Kidney epithelial cell (primary cell): ENCODE measurements around a stretch of chr13.

- RAMPAGE, long total RNA = no peak
- RRBS = no CpG with 5 or more reads among the region's 27 CpGs
These were observed 34.9 kb downstream of the CLDN10 start for GRCh38 chr13:95587235-95588034.

GRCh38 chr13:95633058-95633617, 11.4 kb downstream of the DZIP1 start:
- RAMPAGE, long total RNA = no peak
- RRBS = no CpG with 5 or more reads among the region's 6 CpGs

DNA sequence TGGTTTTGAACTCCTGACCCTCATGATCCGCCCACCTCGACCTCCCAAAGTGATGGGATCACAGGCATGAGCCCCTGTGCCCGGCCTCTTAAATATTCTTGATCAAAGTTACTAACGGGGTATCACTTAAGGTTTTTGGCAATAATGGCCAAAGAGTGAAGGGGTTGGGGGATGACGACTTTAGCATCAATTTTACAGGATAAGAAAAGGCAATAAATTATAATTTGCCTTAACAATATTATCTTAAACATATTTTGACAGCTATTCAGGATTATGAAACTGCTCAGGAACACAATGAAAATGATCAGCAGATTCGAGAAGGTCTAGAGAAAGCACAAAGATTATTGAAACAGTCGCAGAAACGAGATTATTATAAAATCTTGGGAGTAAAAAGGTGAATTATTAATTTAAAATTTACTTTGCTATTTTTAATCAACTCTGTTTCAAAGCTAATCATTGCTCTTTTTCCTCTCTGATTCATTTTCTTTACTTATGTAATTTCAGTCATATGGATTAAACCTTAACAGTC, 108.8 kb downstream of the DNAJC3 start:
- RAMPAGE, long total RNA = no peak
- RRBS = no CpG with 5 or more reads among the region's 8 CpGs

- RAMPAGE, long total RNA = no peak
- RRBS = under 1% methylated on average over 65 of the region's 112 CpGs
These were observed 537 bp downstream of the HS6ST3 start for GRCh38 chr13:96090281-96091006.

DNA sequence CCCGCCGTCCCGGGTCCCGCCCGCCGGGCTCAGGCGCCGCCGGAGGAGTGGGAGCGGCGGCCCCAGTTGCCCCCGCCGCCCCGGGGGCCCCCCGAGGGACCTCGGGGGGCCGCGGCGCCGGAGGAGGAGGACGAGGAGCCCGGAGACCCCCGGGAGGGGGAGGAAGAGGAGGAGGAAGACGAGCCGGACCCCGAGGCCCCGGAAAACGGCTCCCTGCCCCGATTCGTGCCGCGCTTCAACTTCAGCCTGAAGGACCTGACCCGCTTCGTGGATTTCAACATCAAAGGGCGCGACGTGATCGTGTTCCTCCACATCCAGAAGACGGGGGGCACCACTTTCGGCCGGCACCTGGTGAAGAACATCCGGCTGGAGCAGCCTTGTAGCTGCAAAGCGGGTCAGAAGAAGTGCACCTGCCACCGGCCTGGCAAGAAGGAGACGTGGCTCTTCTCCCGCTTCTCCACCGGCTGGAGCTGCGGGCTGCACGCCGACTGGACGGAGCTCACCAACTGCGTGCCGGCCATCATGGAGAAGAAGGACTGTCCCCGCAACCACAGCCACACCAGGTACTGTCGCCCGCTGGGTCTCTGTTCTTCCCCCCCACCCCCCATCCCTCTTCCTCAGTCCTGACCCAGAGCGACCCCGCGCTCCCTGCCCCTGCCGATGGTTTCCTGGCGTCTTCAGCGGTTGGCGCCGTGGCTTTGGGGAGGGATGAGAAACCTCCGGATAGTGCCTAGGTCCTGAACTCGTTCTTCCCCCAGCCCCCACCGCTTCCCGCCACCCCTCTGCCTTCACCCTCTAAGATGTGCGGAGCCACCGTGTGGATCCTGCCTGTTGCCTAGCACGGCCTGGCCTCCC, 1.3 kb downstream of the HS6ST3 start:
- RAMPAGE, long total RNA = no peak
- RRBS = 1% methylated on average over 20 of the region's 71 CpGs

GRCh38 chr13:96218509-96218890, 128.6 kb downstream of the HS6ST3 start:
- RAMPAGE, long total RNA = no peak
- RRBS = no CpG with 5 or more reads among the region's 4 CpGs

GRCh38 chr13:97165772-97166381, 56.3 kb upstream of the MBNL2 start:
- RAMPAGE, long total RNA = no peak

GRCh38 chr13:97338374-97339085, 95.4 kb upstream of the RAP2A start:
- RAMPAGE, long total RNA = no peak
- RRBS = no CpG with 5 or more reads among the region's 18 CpGs

GRCh38 chr13:97367457-97368021, 66.4 kb upstream of the RAP2A start:
- RAMPAGE, long total RNA = no peak
- RRBS = no CpG with 5 or more reads among the region's 10 CpGs

- RAMPAGE, long total RNA = no peak
- RRBS = no CpG with 5 or more reads among the region's 15 CpGs
These were observed 4.9 kb downstream of the RNF113B start for GRCh38 chr13:98171957-98172716.

GRCh38 chr13:98252771-98253175, 75.7 kb upstream of the RNF113B start:
- RAMPAGE, long total RNA = no peak
- RRBS = no CpG with 5 or more reads among the region's 5 CpGs

- RAMPAGE, long total RNA = no peak
- RRBS = no CpG with 5 or more reads among the region's 9 CpGs
These were observed 109.0 kb upstream of the RNF113B start for GRCh38 chr13:98285928-98286524.

GRCh38 chr13:98301716-98302282, 124.7 kb upstream of the RNF113B start:
- RAMPAGE, long total RNA = no peak
- RRBS = no CpG with 5 or more reads among the region's 8 CpGs

DNA sequence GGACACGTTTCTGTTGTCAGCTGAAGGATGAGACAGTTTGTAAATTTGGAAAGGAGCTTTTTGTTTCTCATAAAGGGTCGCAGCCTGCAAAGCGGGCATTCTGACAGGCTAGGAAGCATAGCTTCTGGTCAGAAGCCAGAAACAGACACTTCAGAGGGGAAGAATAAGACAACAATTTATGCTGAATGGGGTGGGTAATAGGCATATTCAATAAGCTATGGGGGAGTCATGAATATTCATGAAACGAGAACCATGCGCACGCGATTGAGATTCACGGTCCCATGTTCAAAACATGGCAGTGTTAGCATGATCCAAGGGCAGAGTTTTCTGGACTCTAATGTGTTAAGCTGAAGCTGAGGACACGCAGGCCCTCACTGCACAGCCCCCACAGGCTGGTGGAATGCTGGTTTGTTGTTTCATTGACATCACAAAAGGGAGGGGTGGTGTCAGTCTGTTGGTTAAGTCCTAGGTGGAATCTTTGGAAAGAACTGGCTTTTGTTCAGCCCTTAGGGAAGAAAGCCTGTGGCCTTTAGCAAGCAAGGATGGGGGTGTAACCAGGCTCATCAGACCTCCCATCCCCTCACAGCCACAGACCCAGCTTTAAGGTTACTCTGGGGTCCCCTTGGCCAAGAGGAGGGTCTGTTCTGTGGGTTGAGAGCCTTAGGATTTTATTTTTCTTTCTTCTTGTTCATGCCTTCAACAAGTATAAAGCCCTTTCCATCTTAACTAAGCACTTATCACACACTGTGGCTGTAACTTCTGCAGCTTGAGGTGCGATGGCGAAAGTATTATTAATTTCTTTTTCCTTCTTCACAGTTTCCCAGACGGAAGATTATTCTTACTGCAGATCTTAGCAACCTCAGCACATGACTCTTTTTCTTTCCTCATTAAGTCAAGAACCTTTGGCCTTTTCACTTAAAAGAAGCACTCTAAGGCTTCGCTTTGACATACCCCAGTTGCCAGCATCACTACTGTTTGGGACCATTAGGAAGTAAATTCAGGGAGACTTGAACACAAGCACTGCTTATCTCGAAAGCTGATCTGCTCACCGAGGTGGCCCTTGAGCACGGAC, 151.0 kb upstream of the RNF113B start:
- RAMPAGE, long total RNA = no peak
- RRBS = no CpG with 5 or more reads among the region's 16 CpGs

DNA sequence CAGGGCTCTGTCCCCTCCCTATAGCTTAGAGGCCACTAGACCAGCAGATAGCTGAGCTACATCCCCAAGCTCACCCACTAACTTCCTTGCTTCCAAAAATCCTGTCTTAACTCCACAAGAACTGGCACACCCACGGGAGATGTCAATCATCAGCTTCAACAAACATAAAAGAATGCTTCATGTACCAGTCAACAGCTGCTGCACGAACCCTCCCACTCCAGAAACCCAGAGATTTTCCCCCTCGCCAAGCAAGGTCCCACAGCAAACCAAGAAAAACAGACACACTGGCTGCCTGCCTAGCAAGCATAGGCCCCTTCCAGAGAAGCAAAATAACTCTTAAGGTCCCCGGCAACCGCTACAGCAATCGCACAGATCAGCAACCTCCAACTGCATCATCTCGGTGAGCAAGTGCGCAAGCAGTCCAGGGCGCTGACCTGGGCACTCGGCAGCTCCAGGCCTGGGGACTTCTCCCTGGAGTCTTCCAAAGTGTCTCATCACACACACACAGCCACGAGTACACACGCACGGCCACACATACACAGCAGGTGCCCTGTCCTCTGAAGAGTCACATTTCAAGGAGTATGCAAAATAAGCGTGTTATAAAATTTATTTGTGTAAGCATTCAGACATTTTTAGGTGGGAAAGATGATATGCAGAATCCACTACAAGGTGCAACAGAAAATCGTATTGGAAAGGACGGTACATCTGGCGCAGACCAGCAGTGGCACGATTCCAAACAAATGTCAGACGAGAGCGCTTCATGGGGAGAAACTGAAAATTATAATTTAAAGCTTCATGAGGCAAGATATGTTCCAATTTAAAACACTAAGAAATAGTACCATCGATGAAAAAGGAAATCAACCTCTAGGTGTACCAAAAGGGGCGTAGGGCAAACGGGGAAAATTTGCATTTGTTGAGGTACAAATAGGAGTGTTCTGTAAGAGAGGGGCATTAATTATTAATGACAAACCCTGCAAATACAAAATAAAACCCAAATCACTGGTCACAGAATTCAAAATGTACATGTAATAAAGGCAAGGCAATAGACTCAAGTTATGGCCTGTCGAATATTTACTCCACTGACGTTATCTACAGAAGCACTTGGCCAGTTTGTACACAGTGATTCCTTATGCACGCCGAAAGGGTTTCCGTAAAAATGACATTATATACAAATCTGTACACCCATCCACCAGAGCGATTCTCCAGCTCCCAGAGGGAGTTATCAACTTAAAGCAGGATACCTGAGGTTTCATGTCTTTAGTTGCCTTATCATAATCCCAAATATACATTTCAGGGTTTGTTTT, 124.9 kb downstream of the STK24 start:
- RAMPAGE, long total RNA = no peak
- RRBS = no CpG with 5 or more reads among the region's 29 CpGs

GRCh38 chr13:98499452-98500030, 77.4 kb downstream of the STK24 start:
- RAMPAGE, long total RNA = no peak
- RRBS = no CpG with 5 or more reads among the region's 8 CpGs

DNA sequence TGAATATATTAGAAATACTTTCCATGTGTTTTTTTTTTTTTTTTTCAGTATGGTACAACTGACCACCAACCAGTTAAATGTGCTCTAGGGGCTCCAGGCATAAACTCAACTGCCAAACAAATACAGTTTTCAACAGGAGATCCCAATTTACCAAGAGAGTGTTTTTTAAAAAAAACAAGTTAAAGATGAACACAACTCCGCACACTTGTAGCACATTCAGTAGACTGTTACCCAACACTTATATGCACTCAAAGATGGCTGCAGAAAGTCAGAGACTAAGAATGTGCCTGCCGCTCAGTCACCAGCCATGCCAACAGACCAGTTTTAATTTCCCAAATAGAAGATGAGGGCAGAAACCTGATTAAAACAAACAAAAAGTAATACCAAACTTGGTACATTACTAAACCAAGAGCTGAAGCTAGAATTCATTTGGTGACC, 73.9 kb downstream of the STK24 start:
- RAMPAGE, long total RNA = no peak
- RRBS = no CpG with 5 or more reads among the region's 2 CpGs

GRCh38 chr13:98525411-98525829, 51.5 kb downstream of the STK24 start:
- RAMPAGE, long total RNA = no peak
- RRBS = no CpG with 5 or more reads among the region's 10 CpGs

GRCh38 chr13:98568211-98568442, 8.8 kb downstream of the STK24 start:
- RAMPAGE, long total RNA = no peak
- RRBS = 100% methylated on average over 1 of the region's 9 CpGs

DNA sequence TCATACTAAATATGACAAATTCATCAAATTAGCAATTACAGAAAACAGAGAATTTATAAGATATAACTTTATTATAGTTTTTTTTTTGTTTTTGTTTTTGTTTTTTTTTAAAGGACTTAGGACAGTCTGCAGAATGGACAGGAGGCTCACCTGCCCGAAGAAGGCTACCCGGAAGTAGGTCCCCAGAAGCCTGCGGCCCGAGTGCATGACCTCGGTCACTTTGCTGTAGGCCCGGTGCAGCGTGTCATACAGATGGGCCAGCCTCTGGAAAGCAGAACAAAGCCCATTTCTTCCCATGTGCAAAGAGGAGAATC, 56.7 kb upstream of the SLC15A1 start:
- RAMPAGE, long total RNA = no peak
- RRBS = 96% methylated on average over 5 of the region's 7 CpGs